ENCODE measurements around the genes SETD3 and WDR25.

DNA sequence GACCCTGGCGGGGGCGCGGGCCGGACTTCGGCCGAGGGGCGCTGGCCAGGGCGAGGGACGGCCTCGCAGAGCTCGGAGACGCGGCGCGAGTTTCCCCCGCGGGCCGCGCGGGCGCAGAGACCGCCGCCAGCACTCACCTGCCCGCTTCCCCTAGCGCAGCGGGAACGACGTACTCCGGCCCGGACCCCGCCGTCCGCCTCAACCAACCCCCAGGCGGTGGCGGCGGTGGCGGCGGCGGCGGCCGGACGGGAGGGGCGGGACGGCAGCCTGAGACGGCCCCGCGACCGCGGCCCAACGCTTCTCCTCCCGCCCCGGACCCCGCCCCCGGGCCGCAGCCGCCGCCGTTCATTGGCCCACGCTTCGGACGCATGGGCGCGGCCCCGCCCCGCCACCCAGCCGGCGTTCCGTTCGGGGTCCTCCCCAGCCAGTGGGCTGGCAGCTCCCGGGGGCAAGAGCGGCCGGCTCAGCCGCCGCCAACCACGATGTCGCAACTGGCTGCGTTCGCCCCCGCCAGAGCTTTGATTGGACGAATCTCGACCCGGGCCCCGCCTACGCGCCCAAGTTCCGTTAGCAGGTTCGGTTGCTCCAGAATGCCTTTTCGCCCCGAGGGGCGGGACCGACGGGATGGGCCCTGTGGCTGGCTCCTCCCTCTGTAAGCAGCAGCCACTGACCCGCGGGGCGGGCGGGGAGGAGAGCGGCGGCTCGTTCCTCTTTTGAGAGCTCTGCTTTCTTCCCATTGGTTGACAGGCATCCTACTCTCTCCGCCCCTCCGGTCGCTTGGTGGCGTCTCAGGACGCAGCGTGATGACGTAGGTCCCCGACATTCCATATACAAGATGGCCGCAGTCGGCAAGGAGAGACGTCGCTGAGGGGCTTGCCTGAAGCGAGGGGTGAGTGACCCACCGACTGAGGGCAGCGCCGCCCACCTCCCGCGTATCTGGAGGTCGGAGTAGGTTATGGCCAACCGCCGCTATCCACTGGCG lies at the start of gene SETD3:
Gene SETD3, minus strand, starts transcription at position 269 of the 982 bp plus-strand sequence.
- PRO-cap = bidirectional peak, plus-strand start at position 442 of the sequence, minus-strand start at position 269 of the sequence; unidirectional peak, plus-strand start at position 856 of the sequence

DNA sequence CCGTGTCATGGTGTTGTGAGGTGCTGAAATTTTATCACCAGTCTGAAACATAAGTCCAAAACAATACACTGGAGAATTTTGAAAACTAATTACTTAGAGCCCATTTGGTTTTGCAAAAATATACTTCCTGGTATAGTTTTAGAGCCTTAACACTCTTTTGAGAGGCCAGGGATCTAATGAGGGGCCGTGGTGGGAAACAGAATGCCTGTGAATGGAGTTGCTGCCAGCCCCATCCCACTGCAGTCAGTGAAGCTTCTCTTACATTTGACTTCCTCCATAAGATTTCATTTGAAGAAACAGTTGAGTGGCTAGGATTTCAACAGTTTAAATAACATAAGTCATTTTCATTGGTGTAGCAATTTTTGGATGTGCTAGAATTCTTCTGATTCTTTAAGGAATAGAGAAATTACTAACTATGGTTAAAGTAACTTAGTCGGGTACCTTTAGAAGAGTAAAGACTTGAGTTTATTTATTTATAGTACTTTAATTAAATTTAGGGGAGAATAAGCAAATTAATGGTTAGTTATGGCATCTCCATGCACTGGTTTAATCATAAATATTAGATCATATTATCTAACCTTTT lies 20.5 kb downstream of the CCNK start:
- PRO-cap = no peak

GRCh38 chr14:99523082-99523767 lies 42.0 kb downstream of the CCNK start:
- PRO-cap = no peak

DNA sequence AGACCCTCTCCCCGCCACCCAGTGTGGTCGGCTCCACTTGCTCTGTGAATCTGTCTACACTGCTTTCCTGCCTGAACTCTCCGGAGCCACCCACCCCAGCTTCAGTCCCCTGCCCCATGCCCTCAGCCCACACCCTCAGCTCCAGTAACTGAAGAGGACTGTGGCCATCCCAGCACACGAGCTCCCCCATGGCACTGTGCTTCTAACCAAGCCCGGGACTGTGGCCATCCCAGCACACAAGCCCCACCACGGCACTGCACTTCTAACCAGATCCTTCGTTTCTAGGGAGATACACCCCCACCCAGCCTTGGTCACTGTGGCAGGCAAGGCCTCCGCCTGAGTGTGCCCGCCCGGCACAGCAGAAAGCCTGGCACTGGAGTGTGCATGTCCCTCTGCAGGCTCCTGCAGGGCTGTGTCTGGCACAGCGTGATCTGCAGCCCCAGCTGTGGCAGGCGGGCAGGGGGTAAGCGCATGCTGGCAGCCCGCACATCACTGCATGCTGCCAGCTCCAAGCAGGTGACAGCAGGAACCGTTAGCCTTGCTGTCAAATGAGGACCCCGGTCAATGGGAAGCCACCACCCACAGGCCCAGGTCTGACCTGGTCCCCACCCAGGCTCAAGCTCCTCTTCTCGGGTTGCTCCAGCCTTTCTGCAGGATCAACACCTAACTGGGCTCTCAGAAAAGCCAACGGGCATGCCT lies 49.8 kb downstream of the CCDC85C start:
- PRO-cap = no peak

DNA sequence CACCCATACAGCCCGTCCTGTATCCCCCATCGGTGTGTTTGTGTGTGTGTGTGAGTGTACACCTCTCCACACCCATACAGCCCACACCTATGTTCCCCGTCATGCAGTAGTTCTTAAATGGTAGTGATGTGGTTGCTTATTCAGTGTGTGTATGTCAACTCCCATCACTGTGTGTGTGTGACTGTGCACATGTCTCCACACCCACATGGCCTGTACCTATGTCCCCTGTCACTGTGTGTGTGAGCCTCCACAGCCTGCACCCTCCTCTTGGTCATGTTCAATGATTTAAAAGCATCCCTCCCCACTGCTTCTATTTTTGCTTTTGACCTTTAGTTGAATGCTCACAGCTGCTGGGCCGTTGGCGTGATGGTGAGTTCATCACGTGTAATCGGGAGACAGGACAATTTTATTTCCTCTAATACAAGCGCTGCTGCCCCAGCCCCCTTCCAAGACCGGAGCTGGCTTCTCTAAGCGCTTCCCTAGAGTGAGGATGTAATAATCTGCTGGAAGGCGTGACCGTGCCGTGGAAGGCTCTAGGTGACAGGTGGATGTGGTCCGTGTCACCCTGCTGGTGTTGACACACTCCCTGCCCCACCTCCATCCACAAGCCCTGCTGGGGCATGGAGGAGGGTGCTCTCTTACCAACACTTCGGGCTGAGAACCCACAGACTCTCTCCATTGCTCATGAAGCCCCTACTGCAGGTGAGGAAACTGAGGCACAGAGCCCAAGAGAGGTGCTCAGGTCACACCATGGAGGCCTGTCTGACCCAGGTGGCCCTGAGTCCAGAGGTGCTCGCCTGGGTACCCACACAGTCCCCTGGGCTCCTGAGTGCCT lies 25.4 kb downstream of the CCDC85C start:
- PRO-cap = no peak

DNA sequence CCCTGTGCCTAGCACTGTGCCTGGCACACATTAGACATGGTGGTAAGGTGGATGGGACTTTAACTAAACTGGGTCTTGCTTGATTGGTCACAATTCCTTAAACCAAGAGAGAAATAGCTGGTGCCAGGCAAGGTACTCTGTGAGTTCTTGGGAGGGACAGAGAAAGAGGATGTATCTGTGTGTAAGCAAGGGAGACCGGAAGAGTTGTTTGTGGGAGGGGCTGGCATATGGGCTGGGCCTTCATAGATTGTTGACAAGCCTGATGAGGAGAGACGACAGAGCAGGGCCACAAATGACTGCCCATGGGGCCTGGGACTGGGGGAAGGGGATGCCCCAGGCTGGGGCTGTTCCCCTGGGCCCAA lies 11.6 kb upstream of the CYP46A1 start:
- PRO-cap = no peak

DNA sequence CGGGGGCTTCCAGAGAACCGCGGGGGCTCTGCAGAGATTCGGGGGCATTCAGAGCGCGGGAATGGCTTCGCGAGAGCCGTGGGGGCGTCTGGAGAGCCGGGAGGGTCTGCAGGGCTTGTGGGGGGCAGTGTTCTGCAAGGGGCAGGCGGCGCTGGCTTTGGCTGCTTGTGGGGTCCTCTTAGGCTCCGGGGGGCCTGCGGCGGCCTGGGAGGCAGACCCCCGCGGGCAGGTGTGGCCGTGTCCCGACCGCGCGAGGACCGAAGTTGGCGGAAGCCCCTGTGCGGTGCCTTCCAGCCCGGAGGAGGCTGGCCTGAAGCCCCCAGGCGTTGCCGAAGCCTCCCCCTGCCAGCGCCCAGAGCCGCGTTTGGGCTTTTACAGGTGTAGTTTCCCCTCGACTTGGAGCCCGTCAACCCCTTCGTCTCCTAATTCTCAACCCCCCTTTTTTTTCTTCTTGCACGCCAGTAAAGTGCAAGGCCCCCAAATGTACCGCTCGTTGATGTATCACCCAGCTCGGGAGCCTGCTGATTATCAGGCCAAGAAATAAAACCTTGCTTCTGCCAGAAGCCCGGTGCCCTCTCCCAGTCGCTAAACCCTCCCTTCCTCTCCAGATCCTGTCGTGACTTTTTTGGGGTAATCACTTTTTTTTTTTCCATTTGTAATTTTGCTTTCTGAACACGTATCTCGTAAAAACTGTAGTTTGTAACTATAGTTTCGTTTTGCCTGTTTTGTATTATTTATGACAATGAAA lies 92.9 kb upstream of the EVL start:
- PRO-cap = no peak

DNA sequence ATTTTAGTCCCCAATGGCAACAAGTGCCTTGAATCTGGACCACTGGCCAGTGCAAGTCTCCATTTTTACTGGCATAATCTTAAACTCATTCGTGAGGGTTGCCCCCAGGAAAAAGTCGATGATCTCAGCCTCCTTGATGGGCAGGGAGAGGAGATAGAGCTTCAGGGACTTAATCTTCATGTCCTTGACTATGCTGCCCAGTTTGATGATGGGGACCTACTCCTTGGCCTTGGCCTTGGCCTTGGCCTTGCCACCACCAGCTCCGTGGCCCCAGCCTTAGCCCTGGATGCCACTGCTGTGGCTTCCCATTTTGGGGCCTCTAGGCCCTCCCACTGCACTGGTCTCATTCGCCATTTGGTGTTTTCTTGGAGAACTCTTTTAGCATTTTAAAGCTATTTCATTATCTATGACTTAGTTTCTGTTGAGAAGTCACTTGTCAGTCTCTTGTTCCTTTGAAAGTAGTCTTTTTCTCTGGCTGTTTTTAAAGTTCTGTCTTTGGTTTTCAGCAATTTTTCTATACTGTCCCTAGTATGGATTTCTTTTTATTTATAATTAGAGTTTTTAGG lies 90.3 kb upstream of the EVL start:
- PRO-cap = no peak

DNA sequence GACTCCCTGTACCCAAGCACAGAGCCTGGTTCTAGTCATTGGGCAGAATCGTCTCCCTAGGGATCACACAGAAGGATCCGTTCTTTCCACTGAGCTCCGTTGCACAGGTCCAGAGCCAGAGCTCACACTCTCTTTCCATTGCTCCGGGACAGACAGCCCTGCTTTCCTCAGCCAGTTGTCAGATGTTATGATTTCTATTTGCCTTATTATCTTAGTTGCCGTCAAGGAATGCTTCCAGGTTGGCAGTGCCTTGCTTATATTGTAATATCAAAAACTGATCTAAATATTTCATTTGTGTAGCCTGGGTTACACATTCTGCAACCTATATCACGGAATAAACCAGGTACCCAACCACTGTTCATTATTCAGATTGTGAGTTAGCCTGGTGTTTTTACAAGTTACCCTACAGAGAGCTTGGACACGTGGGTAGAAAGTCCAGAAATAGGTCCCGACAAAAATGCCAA lies 17.8 kb upstream of the EVL start:
- PRO-cap = no peak

- PRO-cap = no peak
These were observed 1.0 kb downstream of the EVL start for GRCh38 chr14:100066253-100066668.

DNA sequence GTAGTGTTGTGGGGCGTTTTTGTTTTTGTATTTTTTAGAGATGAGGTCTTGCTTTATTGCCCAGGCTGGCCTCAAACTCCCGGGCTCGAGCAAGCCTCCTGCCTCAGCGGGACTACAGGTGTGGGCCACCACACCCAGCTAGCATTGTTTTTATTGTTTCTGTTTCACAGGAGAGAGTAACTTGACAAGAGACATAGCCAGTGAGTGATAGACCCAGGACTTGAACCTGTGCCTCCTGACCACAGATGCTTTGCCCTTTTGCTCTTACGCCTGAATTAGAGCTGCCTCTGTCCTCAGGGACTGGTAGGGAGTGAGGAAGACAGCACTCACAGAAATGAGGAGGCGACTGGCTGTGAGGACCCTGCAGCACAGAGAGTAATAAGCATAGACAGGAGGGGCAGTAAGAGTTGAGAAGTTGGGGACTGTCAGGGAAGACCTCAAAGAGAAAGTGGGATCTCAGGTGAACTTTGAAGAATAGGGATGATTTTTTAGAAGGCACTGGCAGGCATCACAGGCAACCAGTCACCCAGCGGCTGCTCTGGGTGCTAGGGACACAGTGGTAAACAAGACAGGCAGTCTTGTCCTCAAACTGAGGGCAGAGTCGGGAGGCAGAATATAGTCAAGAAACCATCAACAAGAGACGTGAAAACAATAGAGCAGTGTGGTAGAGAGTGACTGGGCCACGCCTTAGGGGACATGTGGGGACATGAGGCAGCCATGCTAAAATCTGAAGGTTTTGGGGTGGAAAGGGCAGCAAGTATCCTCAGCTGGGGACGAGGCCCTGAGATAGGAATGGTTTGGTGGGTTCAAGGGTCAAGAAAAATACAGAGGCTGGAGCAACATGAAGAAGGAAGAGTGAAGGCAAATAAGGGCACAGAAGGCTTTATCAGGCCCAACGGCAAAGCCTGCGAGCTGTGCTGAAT lies 2.5 kb downstream of the EVL start:
- PRO-cap = no peak

DNA sequence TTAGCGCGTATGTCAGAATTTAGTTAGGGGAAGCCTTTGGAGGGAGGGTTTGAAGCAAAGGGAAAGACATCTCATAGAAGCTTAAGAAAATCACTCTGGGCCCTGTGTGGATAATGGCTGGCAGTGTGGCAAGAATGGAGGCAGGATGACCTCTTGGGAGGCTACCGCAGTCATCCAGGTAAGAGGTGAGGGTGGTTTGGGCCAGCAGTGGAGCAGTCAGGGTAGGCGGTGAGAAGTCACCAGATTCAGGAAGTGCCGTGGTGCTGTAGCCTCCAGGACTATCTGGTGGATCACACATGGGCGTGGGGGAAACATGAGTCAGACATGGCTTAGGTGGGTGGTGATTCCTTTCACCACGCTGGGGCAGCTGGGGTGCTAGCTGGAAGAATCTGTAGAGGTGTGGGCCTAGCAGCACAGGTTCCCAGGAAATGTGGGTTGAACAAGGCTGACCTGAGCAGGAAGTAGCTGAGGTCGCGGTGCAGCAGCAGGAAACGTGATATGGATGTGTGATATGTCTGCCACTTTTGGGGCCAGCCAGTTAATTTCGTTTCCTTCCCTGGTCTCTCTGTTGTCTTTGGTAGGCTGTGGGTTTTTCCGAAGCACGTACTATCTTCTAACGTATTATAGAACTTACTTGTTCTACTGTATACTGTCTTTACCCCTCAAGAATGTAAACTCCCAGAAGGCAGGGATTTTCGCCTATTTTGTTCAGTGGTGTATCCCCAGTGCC lies 3.3 kb downstream of the EVL start:
- PRO-cap = no peak

DNA sequence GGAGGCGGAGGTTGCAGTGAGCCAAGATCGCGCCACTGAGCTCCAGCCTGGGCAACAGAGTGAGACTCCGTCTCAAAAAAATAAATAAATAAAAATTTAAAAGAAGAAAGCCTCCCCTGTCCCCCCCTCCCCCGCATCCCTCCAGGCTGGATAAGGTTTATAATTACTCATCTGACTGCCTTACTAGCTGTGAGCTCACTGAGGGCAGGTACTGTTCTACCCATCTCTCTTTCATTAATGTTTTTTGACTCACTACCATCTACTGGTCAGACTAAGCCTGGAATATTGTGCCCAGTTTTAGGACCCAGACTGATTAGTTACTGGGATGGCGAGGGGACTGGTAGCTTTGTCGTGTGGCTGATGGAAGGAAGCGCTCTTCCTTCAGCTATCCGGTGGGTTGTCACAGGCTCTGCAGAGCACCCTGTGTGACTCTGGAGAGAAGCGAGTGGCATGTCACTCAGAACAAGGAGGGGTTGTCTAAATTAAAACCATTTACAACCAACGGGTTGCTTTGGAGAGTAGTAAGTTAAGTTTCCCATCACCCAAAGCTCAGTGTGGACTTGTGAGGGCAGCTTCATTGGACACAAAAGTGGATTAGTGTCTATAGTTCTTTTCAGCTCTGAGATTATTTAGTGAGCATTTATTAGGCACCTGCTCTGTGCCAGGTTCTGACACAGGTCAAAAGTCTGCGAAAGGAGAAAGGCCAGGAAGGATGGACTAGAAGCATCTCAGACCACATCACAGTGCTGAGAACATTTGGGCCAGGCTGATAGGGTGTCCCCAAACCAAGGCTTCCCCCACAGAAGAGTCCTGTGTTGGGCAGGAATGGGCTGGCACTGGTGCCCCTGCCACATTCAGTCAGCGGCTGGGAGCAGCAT lies 17.1 kb downstream of the EVL start:
- PRO-cap = no peak

DNA sequence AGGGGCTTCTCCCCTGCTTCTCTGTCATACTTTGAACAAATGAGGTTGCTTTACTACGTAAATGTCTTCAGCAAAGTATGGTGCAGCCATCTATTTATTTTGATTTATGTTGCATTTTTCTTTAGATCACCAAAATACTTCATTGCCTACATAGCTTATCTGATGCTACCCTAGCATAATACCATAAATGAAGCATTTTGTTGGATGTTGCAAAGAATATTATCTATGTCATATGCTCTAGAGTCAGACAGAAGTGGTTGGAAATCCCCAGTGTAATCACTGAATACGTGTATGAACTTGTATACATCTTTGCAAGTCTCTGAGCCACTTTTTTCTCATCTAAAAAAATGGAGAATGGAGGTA lies 18.4 kb downstream of the EVL start:
- PRO-cap = no peak

DNA sequence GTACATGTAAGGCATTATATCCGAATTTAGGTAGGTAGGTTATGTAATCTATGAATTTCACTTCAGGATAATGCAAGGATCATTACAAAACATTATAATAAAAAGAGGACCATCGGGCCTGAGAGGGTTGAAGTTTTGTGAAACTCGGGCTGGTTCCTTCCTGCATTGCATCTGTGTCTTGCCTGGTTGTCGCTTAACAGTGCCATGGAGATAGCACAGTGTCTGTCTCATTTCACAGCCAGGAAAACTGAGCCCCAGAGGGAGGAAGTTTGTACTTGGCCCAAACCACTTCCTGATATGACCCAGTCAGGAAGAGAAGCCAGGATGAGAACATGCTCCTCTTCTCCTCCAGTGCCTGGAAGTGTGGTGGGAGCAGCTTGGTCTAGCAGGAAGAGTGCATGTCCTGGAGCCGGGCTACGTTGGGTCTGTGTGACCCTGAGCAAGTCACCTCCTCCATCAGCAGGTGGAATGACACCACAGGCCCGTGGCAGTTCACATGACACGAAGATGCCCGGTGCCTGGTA lies 41.4 kb downstream of the EVL start:
- PRO-cap = no peak

DNA sequence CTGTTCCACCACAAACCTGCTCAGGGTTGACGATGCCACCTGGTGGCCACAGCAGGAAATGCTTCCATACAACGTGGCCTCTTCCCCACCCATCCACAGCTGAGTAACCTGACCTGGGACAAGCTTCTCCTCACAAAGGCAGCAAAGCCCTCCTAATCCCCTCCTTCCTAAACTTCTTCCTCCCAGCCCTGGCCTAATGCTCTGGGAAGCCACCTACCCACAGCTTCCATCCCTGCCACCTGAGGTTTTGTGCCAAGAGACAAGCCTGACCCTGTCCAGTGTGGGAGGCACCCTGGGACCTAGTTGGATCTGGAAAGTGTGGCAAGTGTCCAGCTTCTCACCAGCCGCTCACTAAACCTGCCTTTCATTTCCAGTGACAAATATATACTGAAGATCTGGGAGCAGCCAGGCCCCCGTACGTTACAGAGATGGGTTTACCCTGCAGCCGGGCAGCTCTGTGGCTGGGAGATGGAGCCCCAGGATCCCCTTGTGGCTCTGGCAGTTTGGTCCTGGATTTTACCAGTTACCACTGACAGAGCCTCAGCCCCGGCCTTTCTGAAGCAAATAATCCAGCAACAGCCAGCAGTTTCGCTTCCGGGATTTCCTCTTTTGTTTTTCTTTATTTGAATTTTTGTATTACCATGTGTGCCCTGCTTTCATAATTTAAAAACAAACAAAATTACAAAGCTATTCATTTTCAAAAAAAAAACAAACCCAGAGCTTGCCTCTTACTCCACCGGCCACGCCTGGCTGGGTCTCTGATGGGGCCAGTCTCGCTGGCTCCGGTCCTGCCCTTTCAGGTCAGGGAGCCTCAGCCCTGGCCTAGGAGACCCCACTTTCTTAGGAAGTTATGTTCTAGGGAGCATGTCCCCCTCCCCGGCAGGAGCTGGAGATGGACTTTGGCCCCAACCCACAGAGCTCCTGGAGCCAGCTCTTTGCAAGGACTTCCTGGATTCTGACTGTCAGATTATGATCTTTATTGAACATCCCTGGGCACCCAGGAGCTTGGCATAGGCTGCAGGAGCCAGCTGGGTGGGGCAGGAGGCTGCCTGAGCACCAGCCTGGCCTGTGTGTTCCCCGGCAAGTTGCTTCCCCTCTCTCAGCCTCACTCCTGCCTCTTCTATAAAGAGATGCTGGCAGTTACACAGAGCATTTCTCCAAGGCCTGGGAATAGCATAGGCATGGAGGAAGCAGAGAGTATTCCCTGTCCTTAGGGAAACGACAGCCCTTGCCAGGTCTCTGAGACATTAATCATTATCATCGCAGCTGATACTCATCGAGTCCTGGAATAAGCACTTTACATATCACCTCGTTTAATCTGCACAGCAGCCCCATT lies 3.8 kb downstream of the DEGS2 start:
- PRO-cap = no peak

DNA sequence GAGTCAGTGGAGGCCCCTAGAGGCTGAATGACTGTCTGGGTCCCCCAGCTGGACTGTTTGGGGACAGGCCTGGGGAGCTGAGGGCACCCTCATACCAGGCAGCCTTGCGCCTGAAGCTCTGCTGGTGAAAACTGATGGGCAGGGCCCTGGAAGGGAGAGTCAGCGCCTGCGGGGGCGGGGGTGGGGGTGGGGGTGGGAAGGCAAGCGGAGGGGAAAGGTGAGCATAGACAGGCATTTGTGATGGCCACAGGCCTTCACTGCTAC lies 34.3 kb upstream of the DEGS2 start:
- PRO-cap = no peak

GRCh38 chr14:100341078-100341893 lies 18.1 kb downstream of the SLC25A47 start:
- PRO-cap = no peak

DNA sequence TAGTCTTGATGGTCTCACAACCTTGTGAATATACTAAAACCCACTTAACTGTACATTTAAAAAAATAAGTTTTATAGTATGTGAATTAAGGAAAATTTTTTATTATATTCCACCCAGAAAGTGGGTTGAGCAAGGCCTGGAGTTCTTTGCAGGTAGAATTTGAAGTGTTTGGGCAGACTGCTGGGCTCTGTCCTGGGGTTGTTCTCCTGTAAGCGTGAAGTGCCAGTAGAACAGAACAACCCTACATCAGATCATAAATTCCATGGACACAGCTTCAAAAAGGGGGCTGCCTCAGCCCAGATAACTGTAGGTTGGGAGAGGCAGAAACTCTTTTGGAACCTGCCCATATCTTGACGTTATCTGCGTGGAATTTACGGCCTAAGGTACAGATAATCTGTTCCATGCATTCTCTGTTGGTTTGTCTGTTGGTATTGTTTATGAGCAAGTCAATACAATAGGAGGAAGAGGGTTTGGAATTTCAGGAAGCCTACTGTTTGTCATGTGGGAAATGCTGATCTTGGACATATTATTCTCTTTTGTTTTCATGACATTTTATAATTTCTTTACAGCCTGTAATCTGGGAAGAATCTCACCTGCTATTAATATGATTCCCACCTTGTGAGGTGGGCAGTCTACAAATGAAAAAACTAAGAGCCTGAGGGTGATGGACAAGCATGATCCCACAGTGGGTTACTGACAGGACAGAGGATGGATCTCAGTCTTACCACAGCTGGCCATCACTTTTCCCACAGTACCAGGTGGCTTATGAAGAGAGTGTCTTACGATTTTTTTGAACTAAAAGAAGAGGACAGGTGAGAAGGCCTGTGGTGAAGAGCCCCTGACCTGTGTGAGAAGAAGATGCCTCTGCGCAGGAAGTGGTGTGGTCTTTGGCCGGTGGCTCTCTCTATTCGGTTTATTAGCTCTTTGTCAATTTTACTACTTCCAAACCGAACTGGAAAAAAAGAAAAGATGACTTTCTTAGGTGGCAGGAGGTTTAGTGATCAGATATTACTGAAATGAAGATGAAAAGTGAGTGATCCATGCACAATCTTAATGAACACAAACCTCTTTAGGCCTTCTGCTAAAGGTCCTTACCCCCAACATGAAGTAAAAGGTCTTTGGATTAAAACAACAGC lies 15.1 kb downstream of the WARS1 start:
- PRO-cap = no peak

GRCh38 chr14:100375888-100376829 lies at the start of gene WDR25:
WDR25 (plus strand) TSS chr14:100376485.
- PRO-cap = bidirectional peak, plus-strand start at chr14:100376453, minus-strand start at chr14:100376299